Non-pigmented ciliary epithelial cell (primary cell): ENCODE data around the genes NCOA5, SLC35C2, ZNF334 and SLC13A3.

GRCh38 chr20:45967639-45968240 is 4.3 kb downstream of the ZNF335 start:
- RRBS: 97% methylated on average over 2 of the region's 14 CpGs

- RRBS: no CpG with 5 or more reads among the region's 9 CpGs
Measured at GRCh38 chr20:46066962-46067415, 22.8 kb downstream of the NCOA5 start.

GRCh38 chr20:46081660-46082494 is 7.9 kb downstream of the NCOA5 start:
- RRBS: no CpG with 5 or more reads among the region's 3 CpGs

DNA sequence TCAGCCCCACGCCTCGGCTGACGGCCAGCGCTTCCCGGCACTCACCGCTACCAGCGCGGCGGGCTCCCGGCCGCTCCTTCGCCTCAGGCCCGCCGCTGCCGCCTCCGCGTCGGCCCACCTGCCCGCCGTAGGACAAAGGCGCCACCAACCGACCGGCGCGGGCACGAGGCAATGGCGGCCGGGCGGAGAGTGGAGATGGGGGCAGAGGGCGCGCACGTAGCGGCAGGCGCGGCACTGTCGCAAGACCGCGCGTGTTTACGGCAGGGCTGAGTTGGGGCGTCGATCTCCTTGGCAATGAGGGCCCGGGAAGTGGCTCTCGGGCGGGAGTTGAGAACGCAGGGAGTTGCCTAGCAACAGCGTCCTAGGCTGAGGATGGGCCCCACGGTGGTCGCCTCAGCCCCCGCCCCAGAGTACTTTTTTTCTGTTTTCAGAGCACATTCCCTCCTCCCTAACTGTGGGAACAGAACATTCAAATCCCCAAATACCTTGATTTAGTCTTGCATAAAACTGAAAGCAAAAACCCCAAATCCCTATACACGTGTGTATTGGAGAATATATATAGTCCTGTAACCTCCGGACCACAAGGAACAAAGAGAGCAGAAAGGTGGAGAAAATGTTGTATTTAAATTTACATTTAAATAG is at the start of gene NCOA5:
TSS of gene NCOA5 (minus strand) at position 191 of the 642 bp plus-strand sequence.
- RRBS: 1% methylated on average over 16 of the region's 52 CpGs

DNA sequence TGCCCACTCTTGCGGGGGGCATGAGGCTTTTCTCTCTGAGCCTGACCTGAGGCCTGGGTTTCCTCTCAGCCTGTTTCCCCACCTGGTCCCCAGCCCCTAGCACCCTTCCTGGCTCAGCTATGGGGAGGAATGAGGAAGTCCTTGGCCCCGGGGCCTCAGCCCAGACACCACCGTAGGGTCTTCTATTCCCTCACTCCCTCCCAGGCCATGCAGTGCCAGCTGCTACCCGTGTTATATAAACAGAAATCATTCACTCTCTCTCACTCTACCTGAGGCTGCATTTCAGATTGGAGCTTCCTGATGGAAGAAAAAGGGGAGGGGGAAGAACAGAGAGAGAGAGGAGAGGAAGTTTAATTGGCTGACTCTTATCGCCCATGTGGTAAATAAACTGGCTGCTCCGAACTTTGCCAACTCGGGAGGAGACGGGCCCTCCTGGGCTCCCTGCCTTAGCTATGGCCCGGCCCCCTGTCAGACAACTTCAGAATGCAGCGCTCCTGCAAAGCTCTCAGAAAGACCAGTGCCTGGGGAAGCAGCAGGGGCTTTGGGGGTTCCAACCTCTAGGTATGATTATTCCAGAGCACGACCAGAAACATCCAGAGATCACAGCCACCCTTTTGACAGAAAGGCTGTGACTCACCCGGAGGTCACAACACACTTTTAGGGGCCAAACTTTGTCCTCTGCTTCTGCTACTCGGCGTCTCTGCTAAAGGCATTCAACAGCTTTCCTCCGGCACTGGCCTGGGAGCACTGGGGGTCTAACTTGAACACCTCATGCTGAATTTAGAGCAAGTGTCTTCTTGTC is 2.7 kb downstream of the CDH22 start:
- RRBS: 54% methylated on average over 3 of the region's 15 CpGs

GRCh38 chr20:46364264-46364844 is at the start of gene SLC35C2:
SLC35C2 (minus strand) TSS chr20:46364425.
- RRBS: 3% methylated on average over 17 of the region's 41 CpGs

DNA sequence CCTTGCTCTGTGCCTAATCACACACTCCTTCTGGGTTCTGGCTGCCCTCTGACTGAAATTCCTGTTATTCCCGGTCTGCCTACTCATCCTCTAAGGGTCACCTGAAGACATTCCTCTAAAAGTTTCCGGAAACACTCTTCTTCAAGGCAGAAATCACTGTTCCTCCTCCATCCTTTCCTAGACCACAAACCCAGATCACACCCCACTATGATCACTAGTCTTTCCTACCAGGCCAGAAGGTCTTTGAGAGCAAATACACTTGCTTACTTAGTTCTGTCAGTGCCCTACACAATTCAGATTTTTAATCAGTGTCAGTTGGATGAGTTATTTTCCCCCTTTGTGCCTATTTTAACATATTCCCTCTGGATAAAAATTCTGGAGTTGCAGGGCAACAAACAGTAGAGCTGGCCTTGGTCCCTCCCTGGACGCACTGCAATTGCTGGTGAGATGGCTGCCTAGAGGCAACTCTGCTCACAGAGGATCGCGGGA is 15.4 kb upstream of the SLC35C2 start:
- RRBS: no CpG with 5 or more reads among the region's 5 CpGs

- RRBS: no CpG with 5 or more reads among the region's 51 CpGs
Measured at GRCh38 chr20:46512804-46513859, at the start of gene ZNF334. ZNF334 (minus strand) TSS chr20:46513559.

- RRBS: 3% methylated on average over 9 of the region's 56 CpGs
Measured at GRCh38 chr20:46651029-46651803, at the start of gene SLC13A3. SLC13A3 (minus strand) TSS chr20:46651459.

DNA sequence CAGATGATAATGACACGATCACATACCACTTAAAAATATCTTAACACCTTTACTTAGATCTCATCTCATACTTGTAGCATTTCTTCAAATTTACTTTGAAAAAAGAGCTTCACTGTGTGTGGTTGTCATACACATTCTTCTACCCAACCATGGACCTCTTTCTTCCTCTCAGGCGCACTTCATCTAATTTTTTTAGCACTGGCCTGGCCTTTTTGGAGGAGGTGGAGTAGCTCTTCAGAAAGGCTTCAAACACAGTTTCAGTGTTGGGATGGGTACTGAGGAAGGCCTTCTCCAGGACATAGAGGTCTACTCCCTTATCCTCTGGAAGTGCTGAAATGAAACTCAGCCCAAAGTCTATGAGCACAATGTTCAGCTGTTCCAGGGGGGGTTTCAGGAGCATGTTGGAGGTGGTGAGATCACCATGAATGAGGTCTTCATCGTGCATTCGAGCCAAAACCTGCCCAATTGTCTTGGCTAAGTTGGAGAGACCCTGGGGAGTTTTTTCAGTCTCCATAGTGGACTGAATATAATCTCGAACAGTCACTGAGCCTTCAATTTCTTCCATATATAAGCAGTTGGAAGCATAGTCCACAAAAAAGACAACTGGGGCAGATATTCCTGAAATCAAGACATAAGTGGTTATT is 2.5 kb downstream of the TP53RK start:
- RRBS: no CpG with 5 or more reads among the region's 5 CpGs

GRCh38 chr20:46688622-46689020 is 623 bp downstream of the TP53RK start:
- RRBS: 0% methylated on average over 2 of the region's 10 CpGs

DNA sequence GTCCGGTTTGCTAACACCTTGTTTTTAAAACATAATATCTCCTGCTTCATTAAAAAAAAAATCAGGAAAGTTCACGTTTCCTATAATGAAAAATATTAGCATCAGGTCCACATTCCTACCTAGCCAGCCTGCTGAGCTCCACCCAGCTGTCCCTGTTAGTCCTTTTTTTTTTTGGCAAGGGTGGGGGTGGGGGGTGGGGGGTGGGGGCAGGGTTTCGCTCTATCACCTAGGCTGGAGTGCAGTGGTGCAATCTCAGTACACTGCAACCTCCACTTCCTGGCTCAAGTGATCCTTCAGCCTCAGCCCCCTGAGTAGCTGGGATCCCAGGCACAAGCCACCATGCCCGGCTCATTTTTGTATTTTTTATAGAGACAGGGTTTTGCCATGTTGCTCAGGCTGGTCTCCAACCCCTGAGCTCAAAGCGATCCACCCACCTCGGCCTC is 7.5 kb upstream of the SLC2A10 start:
- RRBS: no CpG with 5 or more reads among the region's 6 CpGs

- RRBS: no CpG with 5 or more reads among the region's 20 CpGs
Measured at GRCh38 chr20:46965449-46966201, 71.0 kb downstream of the EYA2 start.

- RRBS: no CpG with 5 or more reads among the region's 4 CpGs
Measured at GRCh38 chr20:47207195-47207638, 149.3 kb downstream of the ZMYND8 start.

DNA sequence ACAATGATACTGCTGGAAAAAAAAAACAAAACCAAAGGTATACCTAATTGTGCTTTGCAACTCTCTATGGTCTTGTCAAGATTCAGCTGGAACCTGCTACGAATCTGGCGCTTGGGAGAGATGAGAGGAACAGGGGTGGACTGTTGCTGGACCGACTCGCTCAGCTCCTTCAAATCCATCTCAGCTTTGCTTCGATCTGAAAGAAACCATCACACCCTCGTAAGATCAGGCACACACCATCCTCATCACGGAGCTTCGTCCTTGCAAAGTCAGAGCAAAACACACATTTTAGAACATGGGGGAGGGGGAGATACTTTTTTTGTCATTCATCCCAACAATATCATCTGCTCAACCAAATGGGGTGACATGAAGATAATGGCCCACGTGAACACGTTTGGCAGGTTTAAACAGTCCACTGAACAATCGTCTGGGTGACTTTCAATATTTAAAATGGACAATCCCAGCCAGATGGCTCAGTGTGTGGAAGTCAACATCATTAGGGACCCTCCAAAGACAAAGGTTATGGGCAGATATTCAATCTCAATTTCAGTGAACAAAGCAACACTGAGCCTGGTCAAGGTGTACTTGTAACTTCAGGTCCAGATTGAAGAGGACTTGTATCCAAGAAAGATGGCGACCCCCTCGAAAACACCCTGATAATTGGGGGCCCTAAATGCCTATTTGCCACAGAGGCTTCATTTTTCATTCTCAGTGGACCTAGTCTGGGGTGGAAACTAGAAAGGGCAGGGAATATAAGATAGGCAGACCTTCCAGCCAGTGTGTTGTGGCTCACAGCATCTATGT is 107.1 kb downstream of the ZMYND8 start:
- RRBS: no CpG with 5 or more reads among the region's 13 CpGs

GRCh38 chr20:47286980-47287640 is 69.4 kb downstream of the ZMYND8 start:
- RRBS: no CpG with 5 or more reads among the region's 12 CpGs

DNA sequence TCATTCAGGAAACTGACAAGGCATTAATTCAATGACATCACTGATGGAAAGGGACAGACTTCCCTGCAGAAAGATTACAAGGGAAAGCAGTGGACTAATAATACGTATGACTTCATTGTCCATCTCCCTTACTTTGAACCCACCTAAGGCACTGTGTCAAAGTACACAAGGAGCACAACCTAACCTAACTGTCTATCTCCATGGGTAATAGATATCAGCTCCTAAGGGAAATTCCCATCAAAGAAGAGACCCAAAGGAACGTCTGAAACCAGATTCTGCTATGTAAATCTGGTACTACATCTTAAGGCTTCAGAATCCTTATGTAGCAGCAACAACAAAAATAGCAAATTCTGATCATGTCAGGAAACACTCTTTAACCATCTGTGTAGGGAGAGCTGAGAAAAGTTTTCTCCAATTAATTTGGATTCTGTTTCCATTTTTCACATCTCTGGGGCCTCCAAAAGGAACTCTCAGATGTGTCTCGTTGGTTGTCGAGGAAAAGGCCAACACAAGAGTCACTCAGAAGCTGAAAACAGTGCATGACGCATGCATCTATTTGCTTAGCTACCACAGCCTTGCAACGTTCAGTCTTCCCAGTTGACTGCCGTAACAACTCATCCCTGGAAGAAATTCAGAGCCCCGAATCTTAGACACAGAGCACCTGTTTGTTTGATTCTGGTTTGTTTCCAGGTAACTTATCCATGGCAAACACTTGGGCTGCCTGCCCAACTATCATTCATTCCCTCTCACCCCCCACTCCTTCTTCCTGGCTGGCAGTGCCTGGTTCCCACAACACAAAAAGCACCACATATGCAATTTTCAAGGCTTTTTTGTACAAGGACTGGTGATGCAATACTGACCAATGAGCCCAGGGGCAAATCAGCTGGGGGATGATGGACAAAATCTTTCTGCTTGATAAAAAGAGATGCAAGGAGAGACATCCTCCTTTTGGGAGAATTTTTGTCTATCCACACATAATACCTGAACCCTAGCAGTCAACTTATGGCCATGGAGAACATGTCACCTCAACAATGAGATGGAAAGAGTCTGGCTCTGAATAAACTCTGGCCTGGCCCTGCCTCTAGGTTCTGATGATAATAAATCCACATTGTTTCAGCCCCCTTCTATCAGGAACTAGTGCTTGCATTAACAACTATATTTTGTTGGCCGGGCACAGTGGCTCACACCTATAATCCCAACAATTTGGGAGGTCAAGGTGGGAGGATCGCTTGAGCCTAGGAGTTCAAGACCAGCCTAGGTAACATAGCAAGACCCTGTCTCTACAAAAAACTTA is 60.5 kb downstream of the ZMYND8 start:
- RRBS: no CpG with 5 or more reads among the region's 10 CpGs

- RRBS: no CpG with 5 or more reads among the region's 6 CpGs
Measured at GRCh38 chr20:47351397-47352055, 5.0 kb downstream of the ZMYND8 start.

GRCh38 chr20:47358120-47358656 is 1.7 kb upstream of the ZMYND8 start:
- RRBS: no CpG with 5 or more reads among the region's 12 CpGs

GRCh38 chr20:47391907-47392407 is 35.5 kb upstream of the ZMYND8 start:
- RRBS: no CpG with 5 or more reads among the region's 3 CpGs